Jejunum (tissue), 1 donor: ENCODE measurements around the genes TRIM77 and PIWIL4.

DNA sequence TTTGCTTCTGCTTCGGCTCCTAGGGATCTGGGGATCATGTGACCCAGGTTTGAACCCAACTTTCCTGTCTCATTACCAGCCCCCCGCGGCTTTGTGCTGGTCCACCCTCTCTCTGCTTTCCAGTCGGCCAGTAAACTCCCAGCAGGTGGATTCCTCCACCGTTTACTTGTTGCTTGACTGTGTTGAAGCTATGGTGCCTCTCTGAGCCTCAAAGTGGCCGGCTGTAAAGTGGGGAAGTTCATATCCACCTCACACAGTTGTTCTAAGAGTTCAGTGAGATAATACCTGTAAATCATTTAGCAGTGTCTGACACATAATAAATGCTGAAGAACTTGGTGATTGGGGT, 1.2 kb upstream of the FZD4 start:
- PRO-cap: no peak

- PRO-cap: no peak
These were observed 1.5 kb upstream of the FZD4 start for GRCh38 chr11:86956755-86957121.

GRCh38 chr11:87000119-87000942, 37.4 kb upstream of the TMEM135 start:
- PRO-cap: no peak

DNA sequence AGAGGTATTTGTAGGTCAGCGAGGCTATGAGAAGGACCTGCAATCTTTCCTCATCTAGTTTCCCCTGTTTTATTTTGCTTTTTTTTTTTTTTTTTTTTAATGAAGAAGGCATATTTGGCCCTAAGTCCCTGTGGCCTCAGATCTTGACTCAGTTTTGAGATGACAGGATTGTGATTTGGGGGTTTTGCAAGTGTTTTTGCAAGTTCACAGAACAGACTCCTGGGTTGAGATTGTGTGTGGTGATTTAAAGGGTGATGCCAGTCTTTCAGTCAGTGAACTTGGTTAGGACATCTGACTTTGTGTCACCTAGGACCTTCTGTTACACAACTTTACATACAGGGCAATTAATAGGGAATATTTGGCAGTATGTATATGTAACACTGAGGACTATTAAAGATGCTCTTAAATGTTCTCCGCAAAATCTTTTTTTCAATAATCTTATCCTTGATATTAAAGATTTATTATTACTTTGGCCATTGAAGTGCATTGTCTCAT, 845 bp downstream of the TMEM135 start:
- PRO-cap: no peak

GRCh38 chr11:87358390-87358792, 320.7 kb downstream of the TMEM135 start:
- PRO-cap: no peak

- PRO-cap: no peak
These were observed at the start of gene TRIM77 for GRCh38 chr11:89710022-89710386. TRIM77 (plus strand) TSS chr11:89710299.

DNA sequence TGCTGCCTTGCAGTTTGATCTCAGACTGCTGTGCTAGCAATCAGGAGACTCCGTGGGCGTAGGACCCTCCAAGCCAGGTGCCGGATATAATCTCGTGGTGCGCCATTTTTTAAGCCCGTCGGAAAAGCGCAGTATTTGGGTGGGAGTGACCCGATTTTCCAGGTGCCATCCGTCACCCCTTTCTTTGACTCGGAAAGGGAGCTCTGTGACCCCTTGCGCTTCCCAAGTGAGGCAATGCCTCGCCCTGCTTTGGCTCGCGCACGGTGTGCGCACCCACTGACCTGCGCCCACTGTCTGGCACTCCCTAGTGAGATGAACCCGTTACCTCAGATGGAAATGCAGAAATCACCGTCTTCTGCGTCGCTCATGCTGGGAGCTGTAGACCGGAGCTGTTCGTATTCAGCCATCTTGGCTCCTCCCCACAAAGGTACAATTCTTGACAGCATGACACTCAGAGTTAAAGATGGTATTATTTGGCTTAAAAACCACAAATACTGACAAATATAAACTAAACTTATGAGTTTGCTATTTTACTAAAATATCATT, 9.6 kb downstream of the UBTFL1 start:
- PRO-cap: no peak

DNA sequence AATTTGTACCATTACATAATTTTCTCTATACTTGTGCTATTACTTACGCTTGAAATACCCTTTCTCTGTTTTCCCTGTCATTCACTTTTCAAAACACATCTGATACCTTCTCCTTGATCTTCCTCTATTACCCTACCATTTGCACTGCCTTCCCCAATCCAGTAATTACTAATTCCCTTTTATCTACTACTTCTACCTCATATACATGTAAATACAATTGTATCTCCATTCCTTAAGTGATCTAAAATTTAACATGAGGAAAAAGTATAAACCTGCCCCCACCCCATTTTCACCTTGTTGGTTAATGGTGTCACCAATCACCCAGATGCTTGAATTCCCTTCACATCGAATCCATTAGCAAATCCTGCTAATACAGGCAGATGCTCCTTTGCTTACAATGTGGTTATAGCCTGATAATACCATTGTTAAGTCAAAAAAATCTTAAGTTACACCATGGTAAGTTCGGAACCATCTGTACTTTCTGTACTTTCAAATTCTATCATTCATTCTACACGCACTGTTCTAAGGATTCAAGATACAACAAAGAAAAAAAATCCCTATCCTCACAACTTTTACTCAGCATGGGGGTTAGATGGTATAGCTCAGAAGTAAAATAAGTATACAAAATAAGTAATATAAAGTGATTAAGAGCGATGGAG, 13.8 kb downstream of the CHORDC1 start:
- PRO-cap: no peak

DNA sequence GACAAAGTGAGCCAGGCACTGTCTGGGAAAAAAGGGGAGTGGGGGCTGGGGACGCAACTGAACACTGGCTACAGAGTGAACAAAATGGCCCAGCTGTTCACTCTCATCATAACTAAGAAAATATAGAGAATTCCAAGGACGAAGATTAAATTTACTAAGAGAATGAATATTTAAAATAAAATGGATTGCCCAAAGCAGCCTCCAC, 434.1 kb upstream of the FAT3 start:
- PRO-cap: no peak

DNA sequence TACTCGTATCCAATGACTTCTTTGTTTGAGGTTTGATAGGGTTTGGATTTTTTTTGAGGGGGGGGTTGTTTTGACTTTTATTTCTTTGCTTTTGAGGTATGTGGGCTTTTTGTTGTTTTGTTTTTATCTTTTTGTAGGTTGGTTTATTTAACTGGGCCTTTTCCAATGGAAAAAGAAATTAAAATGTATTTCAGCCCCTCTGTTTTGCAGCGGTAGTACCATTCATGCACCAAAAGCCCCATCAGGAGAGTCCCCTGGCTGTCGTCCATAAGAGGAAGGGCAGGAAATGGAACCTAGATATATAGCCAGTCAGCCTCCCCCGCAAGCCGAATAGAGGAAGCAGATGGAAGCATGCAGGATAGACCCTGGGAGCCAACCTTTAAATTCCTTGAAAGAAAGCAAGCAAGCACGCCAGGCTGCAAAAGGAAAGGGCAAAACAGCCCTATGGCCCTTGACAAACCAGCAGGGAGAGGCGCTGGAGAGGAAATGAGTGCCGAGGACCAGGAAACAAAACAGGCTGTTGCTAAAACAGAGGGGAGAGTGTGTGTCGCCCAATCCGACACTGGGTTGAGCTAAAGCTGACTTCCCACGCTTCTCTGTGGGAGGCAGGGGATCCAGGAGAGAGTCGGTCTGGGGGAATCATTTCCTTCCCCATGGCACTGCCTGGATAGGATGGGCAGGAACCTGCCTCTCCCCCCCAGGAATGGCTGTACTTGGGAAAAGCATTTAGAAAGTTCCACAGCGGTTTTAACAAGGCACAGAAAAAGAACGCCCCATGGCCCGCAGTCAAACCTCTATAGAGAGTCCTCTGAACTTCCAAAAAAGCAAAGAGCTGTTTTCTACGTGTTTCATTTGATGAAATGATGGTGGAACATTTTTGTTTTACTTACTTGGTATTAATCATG, 203.5 kb upstream of the MTNR1B start:
- PRO-cap: no peak

DNA sequence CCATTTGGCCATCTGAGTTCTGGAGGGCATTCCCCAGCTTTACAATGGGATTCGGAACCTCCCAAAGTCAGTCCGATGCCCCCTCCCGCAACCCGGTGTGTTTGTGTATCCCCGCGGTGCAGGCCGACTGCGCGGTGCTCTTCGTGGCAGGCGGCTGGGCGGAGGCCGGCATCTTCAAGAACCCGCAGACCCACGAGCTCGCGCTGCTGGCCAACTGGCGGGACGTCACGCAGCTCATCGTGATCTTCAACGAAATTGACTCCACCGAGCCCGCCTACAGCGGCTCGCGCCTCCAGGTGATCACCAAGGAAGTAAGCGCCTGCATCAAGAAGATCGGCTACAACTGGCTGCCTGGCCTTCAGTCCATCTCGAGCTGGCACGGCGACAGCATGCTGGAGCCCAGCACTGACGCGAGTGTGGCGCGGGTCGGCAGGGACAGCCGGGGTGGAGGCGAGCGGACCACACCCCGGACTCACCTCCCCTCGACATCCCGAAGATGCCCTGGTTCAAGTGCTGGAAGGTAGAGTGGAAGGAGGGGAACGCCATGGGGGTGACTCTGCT, 53.9 kb upstream of the MTNR1B start:
- PRO-cap: no peak

DNA sequence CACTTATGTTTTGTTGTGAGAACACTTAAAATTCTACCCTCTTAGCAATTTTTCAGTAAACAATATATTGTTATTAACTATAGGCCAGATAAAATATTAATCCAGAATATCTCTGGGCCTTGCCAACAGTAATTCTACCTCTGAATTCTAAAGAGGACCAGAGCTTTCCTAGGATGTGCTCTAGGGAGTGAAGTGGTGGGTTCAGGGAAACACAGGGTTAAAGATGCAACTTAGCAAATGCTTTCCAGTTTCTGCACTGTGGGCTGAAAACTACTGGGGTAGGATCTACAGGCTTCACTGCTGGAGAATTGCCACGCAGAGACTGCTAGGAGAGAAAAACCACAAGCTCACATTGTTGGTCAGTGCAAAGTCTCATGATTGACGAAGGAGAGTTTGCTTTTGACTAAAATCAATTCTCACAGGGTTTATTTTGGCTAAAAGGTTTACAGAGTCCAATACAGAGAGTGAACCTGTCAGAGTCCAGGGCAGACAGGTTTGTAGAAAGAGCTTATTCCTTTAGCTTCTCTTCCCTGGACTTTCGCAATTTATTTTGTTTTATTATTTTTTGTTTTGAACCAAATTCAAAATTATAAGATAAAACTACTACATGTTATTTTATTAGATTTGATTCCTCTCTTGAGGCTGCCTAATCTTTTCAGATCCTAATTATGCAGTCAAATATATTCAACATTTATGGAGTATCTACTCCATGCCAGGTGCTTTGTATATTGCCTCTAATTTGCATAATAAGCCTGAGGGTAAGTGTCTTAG, 64.6 kb downstream of the MTNR1B start:
- PRO-cap: no peak

DNA sequence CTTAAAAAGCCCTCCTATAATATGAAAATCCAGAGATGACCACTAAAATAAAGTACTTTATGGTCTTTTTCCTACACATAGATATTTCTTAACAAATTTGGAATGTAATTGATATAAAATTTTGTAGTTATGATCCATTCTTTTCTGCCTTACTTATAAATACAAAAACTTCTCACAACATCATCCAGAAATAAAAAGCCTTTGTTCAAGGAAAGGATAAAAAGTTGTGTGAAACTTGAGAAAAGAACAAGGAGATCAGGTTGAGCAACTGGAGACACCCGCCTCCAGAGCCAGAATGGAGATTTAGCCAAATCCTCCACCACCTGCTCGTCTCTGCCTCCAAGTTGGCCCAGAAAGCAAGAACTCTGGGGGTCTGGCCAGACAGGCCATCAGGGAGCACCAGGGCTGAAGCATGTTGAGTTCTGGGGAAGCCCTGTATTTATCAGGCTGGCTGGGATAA, 15.0 kb downstream of the SMCO4 start:
- PRO-cap: no peak

DNA sequence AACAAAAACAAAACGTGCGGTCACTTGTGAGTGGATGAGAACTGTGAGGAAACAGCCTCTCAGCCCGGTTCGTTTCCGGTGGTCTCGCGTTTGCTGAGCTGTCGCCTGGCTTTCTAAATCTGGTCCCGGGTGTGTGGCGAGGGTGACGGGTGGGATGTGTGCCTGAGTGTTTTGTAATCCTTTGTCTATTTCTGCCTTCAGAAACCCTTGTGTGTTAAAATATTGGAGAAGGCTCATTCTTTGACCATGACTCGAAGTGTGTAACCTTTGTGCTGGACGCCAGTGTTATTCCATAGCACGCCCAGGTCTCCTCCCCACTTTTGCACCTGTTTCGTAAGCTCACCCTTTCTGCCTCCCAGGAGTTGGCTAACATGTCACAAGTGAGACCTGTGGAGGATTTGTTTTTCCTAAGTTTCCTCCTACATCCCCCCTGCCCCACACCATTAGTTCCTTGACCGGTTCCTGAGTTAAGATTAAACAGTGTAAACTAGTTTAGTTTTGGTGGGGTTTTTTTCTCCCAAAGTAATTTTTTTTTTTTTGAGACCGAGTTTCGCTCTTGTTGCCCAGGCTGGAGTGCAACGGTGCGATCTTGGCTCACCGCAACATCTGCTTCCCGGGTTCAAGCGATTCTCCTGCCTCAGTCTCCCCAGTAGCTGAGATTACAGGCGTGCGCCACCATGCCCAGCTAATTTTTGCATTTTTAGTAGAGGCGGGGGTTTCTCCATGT, 453 bp downstream of the C11orf54 start:
- PRO-cap: unidirectional peak, minus-strand start at position 258 of the sequence; unidirectional peak, minus-strand start at position 322 of the sequence

- PRO-cap: no peak
These were observed 3.6 kb downstream of the C11orf54 start for GRCh38 chr11:93744661-93745868.

DNA sequence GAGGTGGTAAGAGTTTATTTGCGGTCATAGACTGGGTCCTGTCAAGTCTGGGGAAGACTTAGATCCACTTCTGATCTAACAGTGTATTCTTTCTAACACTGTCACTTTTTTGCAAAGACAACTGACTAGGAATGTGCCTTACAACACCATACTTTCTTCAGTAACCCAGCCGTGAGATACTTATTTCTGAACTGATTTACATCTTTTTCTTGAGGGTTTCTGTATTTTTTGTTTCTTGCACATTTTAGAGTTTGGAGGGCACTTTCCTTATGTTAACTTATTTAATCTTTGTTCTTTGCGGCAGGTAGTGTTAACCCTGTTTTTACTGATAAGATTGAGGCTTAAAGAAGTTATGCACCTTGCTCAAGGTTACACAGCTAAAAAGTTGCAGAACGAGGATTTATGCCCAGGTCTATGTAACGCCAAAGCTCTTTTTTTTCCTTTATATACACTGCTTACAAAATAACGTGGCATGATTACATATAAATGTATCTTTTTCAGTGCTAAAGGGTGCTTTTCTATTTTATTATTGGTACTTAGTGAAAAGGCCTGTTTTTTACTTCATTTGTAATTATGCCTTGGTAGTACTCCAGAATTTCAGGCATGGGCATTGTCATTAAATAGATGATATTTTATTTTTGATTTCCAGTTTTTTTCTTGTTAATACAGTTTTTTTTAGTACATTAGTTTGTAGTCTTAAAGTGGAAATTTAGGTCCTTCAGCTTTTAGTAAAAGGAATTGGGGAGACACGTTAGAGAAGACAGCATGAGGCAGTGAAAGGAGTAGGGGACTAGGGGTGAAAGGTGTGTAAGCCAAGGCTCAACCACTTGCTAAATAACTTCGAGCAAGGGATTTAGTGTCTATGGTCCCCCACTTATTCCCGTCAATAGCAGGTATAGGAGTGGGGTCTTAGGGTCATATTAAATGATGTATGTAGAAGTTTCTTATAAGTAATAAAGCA, 14.0 kb downstream of the MED17 start:
- PRO-cap: no peak

- PRO-cap: no peak
These were observed 33.0 kb downstream of the MED17 start for GRCh38 chr11:93817106-93817532.

DNA sequence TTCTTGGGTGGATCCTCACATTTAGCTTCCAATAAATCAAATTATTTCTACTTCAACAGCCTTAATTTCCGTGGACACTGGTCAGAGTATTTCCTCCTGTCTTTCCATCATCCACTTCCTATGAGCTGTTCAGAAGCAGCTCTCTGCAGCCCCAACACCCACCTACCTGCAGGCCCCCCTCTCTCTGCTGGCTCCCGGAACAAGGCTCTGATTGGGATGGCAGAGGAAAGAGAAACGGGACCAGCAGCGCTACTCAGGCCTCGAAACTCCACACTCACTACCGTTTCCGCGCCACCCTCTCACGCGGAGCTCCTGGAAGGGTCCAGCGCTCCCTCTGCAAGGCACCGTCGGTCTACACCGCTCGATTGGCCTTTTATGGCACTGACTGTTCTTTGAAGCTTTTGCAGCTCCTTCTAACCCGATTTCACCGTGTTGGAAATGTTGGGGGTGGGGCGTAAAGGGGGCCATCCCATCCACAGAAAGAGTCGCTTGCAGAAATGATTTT, 429 bp upstream of the PANX1 start:
- PRO-cap: unidirectional peak, plus-strand start at position 229 of the sequence

GRCh38 chr11:94566975-94567745, at the start of gene PIWIL4:
PIWIL4 (plus strand) TSS chr11:94567368.
- PRO-cap: no peak

DNA sequence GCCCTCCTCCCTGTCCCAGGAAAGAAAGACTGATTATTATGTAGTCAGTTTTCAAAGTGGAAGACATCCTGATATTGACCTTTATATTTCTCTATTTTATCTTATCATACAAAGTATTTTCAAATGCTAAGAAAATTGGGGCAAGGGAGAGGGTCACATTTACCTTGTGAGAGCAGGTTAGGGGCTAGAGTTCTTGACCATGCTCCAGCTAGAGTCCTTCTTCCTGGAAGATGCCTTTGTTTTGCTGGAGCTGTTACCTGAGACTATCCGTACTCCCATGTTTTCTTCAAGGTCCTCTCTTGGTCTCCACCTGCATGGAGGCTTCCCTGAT, 24.6 kb downstream of the PIWIL4 start:
- PRO-cap: no peak